Right common carotid artery plus branches (tissue), 1 donor: ENCODE results near the genes TFF3 and PDXK.

- PRO-cap = no peak
Observed at GRCh38 chr21:42283072-42283620, 32.1 kb downstream of the TFF3 start.

GRCh38 chr21:42286509-42287304 is 28.5 kb downstream of the TFF3 start:
- PRO-cap = no peak

- PRO-cap = no peak
Observed at GRCh38 chr21:42287743-42288197, 27.4 kb downstream of the TFF3 start.

DNA sequence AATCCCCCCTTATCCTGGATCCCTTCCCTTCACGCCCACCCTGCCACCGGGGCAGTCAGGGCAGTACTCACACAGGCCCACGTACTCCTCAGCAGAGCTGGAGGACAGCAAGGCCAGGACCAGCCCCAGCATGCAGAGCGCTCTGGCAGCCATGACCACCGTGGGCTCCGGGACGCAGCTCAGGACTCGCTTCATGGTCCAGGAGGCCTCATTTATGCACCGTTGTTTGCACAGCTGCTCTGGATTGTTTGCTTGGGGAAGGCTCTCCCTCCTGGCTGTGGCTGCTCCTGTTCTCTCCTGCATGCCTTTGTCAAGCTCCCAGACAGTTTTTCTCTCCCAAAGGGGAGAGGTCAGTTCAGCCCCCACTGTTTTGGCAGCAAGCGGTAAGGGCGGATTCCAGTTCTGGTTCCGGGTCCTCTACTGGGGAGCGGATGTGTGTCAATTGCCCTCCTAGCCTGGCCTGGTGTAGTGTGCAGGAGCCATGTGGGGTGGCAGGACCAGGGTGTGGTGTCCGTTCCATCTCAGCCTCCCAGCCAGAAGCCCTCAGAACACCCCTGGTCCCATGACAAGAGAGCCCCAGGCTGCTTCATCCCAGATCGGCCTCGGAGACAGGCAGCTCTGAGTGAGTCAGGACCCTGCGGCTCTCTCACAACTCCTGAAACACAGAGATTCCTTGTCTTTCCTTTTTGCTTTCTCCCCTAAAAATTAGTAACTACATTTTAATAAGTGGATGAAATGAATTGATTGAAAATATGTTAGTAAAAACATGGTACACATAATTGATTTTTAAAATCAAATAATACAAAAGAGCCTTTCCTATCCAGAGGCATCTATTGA is at the start of gene TFF3:
TSS of gene TFF3 (minus strand) at position 188 of the 837 bp plus-strand sequence.
- PRO-cap = unidirectional peak, minus-strand start at position 283 of the sequence

GRCh38 chr21:42316948-42317247 is 1.7 kb upstream of the TFF3 start:
- PRO-cap = no peak

DNA sequence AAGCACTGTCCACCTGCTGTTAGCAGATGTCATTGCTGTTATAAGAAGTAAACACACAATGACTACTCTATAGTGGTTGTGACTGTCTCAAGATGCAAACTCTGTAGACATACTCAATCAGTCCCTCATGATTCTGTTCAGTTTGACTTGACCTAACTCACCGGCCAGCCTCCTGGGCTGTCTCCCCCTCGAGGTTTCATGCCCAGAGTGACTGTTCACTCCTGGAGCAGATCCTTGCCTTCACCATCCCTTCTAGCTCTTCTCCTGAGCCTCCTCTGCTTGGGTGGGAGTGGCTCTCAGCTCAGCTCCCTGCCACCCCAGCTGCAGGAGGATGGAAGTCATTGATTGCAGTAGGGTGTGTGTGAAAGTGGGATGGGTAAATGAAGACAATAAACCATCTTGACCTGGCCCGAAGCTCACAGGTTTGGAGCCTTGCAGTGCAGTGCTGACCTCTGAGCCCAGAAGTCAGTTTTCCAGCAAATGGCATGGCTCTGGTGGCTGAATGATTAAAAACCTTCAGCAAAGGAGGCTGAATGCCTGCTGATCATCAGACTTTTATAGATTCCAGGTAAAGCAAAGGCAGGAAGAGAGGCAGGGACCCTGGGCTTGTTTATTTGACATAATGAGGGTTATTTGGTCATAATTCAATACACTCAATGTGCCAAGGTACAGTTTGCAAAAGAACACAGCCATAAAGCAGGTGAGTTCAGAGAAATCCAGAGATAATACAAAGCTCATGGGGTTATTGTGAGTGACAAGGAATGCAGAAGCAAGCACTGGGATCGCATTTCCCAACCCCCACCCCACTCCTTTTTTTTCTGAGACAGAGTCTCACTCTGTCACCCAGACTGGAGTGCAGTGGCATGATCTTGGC is 17.5 kb upstream of the TFF3 start:
- PRO-cap = no peak

DNA sequence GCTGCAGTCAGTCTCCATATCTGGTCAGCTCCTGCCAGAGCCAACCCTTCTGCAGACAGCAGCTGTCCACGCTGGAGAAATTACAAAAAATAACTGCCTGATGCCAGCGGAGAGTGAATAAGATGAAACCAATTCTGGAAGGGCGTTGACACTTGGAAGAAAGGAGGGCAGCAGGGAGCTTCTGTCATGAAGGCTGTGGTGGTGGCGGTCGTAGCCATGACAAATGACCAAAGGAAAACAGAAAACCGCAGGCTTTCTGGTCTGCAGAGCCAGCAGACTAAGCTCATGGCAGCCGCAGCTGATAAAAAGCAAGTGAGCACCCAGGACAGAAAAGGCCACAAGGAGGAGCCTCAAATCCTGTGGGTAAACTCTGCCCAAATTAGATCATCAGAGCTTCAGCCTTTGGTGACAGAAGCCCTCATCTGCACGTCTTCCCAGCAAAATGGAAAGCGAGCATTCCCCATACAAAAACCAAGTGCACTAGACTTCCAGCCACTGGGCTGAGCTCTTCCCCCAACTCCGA is 28.8 kb downstream of the RSPH1 start:
- PRO-cap = no peak

DNA sequence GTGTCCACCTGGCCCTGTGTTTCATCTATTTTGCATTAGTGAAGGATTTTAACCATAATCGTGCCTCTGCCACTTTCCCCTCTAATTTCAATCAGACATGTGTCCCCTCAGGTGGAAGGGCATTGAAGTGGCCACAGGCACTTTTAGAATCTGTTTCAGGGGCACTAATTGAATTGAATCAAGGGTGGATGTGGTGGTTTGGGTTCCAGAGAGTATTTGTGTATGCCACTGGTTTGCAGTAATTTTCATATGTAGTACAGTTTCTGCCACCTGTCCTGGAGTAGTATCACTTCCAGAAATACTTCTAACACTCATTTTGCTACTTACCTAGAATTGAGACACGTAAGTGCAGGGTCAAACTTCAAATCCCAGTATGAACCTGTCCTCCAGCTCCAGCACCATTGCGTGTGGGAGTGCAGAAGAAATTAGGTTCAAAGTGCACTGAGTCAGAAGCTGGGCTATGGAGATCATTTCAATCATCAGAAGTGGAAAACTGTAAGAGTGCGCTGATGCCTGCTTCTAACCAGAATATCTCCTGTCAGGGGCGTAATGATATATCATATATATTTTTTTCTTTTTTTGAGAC is 26.8 kb downstream of the RSPH1 start:
- PRO-cap = no peak

DNA sequence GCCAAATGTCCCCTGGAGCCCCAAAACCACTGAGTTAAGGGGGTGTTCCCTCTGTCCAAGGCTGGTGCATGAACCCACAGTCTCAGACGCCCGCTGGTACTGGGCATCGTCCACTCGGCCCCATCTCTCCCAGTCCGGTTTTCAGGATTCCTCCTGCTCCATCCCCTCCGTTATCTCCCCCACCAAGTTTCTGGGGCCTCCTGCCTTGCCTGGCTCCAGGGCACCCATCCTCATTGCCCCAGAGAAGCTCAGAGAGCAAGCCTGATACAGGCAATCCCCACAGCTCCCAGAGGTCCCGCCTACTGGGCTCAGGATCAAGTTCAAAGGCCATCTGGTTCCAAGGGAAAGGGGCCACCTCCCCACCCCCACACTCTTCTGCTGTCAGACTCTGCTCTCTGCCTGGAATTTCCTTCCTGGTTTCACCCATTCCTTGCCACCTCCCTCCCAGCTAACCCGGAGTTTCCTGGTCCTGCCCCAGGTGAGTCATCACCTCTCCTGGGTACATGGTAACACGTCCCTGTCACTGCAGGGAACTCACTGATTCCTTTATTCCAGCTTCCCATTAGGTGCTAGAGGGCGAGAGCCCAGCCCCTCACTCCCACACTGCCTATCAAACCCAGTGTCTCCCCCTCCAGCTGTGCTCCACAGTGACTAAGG is 22.0 kb downstream of the RSPH1 start:
- PRO-cap = no peak

- PRO-cap = no peak
Observed at GRCh38 chr21:42515989-42516634, 2.5 kb downstream of the SLC37A1 start.

DNA sequence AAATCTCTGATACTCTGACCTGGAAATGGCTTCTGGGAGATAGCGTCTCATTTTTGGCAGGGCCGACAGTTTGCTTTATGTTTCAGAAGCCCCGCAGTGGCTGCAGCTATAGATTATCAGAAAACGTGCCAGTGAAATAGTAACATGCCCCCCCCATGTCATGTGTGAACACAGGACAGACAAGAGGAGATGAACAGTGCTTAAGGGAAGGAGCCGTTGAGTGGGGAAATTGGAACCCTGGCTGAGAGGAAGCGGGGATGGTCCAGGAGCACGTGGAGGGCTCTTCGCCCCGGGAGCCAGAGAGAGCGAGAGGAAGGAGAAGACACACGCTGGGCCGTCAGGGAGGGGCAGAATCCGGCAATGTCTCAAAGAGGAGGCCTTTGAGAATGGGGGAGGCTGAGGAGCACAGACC is 48.9 kb downstream of the SLC37A1 start:
- PRO-cap = no peak

- PRO-cap = no peak
Observed at GRCh38 chr21:42621060-42621593, 32.3 kb upstream of the PDE9A start.

GRCh38 chr21:42746545-42747708 is 93.5 kb downstream of the PDE9A start:
- PRO-cap = no peak

- PRO-cap = no peak
Observed at GRCh38 chr21:42837005-42837699, 42.2 kb downstream of the WDR4 start.

DNA sequence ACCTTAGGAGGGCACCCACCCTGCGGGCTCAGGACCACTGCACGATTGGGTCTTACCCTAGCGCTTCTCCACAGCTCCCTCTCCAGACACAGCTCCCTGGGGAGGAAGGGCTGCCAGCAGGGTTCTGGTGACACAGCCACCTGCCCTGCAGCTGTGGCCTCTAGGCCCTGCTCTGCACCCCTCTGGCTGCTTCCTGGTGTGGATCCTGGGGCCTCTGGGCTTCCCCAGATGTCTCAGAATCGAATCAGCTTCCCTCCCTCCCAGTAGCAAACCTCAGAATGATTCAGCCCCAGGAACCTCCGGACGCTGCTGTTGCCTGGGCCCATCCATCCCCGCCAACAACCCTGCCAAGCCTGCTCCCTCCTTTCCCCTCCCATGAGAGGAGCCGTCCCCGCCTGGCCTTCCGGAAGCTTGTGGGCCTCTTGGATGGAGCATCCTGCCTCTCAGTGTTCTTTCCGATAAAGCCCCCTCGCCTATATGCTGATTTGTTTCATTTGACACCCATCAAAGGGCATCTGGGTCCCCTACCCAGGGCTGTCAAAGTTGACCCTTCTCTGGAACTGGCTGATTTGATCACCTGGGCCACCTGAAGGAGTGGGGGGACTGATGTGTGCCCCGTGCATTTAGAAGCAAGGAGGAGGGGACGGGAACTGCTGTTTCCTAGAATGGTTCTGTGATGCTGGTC is 25.2 kb downstream of the CRYAA start:
- PRO-cap = no peak

DNA sequence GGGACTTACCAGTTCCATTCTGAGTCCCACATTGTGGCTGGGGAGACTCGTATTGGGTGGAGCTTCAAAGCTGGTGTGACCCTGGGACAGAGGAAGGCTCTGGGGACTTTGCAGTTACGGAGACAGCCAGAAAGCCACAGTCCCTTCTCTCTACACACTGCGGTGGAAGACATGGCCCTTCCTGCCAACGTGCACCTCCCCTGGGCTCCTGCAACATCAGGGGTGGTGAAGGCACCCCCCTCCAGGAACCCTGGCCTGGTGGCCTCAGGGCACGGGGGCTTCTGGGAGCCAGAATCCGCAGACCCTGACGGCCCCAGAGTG is 113.0 kb downstream of the SIK1 start:
- PRO-cap = no peak

GRCh38 chr21:43319319-43320229 is 107.4 kb downstream of the SIK1 start:
- PRO-cap = unidirectional peak, minus-strand start at chr21:43319440

GRCh38 chr21:43609586-43610416 is 44.8 kb downstream of the H2BC12L start:
- PRO-cap = no peak

DNA sequence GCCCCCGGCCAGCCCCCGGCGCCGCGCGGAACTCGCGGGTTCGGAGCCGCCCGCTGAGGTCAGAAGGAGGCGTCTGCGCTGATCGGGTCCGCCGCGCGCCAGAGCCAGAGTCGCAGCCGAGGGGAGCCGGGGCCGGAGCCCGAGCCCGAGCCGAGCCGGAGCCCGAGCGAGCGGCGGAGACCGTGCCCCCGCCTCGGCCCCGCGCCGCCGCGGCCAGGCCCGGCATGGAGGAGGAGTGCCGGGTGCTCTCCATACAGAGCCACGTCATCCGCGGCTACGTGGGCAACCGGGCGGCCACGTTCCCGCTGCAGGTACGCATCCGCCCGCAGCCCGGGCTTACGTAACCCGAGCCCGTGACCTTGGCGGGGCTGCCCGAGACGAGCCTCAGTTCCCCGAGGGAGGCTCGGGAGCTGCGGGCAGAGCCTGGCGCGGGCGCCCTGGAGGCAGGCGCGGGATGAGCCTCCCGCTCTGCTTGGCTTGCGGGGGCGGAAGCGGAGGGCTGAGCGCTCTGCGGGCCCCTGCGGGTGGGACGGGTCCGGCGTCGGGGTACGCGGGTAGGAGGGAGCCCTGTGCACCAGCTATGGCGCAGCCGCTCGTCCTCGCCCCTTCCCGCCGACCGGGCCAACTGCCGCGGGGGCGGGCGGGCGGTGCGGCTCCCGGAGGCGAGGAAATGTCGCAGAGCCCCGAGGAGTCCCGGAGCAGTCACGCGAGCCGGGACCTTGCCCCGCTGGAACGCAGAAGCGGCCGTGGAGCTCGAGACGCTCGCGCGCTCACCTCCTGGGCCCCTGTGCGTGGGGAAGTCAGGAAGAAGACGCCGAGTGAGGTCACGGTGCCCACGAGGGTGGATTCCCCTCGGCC is at the start of gene PDXK:
TSS of gene PDXK (plus strand) at position 59 of the 858 bp plus-strand sequence.
- PRO-cap = bidirectional peak, plus-strand start at position 56 of the sequence, minus-strand start outside the sequence; bidirectional peak, plus-strand start at position 387 of the sequence, minus-strand start at position 332 of the sequence; unidirectional peak, minus-strand start at position 627 of the sequence; unidirectional peak, minus-strand start at position 813 of the sequence

DNA sequence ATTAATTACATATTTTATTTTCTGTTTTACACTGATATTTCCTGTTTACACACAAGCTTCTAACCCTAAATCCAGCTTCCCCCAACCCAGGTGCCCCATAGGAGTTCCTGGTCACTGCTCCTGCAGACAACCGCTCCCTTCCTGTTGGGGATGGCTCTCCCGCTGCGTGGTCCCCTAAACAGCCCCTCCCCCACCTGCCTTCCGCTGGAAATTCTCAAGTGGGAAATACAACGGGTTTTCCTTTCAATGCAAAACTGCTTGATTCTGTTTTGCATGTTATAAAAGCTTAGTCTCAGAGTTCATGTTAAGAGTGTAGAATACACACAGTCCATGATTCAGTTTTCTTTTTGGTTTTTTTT is 3.6 kb downstream of the CSTB start:
- PRO-cap = no peak